HEK293 (cell line): Measurements from ENCODE around the genes XRCC2, DPP6 and PAXIP1.

DNA sequence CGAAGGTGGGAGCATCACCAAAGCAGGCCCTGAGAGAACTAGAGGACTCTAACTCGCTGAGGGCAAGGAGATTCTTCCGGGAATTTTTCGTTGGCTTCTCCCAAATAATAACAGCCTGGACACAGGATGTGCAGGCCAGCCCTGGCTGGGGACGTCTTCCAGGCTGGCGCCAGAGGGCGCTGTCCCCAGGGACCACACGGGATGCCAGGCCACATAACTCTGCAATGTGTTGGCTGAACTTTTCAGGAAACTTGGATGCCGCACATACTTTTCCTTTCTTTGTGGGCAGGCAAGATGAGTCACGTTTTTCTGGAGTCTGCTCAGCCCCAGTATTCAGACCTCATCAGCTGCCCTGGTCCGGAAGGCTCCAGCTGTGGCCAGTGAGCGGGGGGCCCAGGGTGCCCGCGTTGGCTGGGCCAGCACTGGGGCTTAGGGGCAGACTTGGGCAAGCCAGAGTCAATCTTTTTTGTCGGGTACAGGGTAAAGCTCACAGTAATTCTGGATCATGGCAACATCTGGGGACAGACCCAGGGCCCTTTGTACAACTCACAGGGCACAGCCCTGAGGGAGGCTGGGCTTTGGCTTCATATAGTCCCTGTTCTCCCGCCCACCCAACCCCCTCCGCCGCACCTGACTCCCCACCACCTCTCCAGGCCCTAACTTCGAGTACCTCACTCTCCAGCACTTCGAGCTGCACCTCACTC, 122.7 kb downstream of the PRKAG2 start:
- PRO-cap = no peak
- RRBS, 2 experiments = no CpG with 5 or more reads among the region's 20 CpGs

- PRO-cap = no peak
- RRBS, 2 experiments = no CpG with 5 or more reads among the region's 8 CpGs
Observed at GRCh38 chr7:151757040-151757557, 119.8 kb downstream of the PRKAG2 start.

GRCh38 chr7:151789409-151789997, 87.4 kb downstream of the PRKAG2 start:
- PRO-cap = no peak
- RRBS, 2 experiments = 83 to 85% methylated on average over 3 of the region's 10 CpGs

DNA sequence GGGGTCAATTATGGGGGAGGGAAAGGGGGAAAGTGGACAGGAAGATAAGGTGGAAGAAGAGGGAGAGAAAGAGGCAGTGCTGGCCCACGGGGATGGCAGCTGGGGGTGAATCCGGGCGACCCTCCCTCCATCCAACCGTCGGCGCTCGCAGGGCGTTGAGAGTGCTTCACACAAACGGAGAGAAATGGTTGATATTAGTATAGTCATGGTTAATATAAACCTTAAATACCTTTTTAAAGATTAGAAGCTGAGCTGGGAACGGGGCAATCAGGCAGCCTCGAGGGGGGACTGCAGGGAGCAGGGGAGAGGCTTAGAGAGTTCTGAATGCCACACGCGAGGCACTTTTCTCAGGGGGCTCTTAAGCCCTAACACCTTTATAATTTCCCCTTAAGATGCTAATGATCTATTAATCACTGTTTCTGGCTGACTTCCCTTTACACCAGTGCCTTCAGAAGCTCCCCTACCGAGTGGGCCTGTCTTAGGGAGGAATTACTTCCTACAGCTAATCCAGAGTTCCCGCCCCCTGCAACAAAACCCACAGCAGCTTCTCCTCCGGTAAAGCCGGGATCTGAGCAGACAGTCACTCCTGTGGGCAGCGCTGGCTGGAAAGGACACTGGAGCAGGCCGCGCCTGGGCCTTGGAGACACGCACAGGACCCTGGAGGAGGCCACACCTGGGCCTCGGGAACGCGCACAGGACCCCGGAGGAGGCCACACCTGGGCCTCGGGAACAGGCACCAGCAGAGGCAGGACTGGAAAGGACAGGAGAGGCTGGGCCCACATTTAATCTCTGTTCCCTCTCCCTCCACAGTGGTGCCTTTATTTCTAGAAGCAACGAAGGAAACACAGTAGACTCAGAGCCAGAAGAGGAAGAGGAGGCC, 39.3 kb downstream of the PRKAG2 start:
- PRO-cap = no peak
- RRBS, 2 experiments = no CpG with 5 or more reads among the region's 27 CpGs

- PRO-cap = no peak
- RRBS, 2 experiments = no CpG with 5 or more reads among the region's 22 CpGs
Observed at GRCh38 chr7:151844144-151844902, 32.6 kb downstream of the PRKAG2 start.

DNA sequence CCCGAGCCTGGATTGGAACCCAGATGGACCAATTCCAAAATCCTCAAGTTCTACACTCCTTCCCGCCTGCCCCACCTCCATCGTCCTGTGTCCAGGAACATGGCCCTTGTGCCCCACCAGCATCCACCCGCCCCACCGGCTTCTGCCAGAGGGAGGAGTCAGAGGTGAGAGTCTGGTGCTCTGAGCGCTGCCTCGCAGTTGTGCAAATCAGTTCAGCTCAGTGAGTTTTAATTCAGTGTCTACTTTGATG, 26.4 kb downstream of the PRKAG2 start:
- PRO-cap = no peak
- RRBS, 2 experiments = no CpG with 5 or more reads among the region's 7 CpGs

DNA sequence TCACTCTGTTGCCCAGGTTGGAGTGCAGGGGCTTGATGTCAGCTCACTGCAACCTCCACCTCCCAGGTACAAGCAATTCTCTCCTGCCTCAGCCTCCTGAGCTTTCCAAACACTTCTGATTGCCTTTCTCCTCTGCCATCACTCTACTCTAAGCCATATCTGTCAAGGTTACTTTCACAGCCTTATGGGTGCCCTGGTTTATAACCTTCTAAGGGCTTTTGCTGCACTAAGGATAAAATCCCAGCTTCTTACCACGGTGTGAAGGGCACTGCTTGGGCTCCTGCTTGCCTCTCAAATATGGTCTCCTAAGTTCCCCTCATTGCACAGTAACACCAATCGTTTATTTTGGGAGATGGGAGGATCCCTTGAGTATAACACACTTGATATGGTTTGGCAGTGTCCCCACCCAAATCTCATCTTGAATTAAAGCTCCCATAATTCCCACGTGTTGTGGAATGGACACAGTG, 38.5 kb downstream of the KMT2C start:
- PRO-cap = no peak
- RRBS, 2 experiments = no CpG with 5 or more reads among the region's 3 CpGs

GRCh38 chr7:152615162-152615739, 60.7 kb downstream of the XRCC2 start:
- PRO-cap = no peak
- RRBS, 2 experiments = no CpG with 5 or more reads among the region's 12 CpGs

DNA sequence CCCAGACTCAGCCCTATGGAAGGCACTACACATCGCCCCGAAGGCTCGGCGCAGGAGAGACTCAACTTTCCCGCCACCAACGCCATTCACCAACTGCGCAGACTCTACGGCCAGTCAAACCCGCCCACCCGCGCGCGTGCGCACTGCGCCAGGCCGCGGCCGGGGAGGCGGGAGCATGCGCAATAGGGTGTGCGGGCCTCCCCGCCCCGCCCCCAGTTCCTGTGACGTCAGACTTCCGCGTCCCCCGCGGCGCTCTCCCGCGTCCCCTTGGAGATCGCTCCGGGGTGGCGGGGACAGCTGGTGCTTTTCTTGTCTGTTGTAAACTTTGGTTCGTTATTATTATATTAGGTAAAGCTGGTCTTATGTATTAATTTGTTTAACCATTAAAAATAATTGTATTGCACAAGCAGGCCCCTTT, at the start of gene XRCC2:
Gene XRCC2, minus strand, starts transcription at position 95 of the 418 bp plus-strand sequence.
- PRO-cap = bidirectional peak, plus-strand start at position 286 of the sequence, minus-strand start at position 95 of the sequence
- RRBS, 2 experiments = 2% methylated on average over 6 of the region's 35 CpGs; no CpG with 5 or more reads in 1 of the 2 experiments

GRCh38 chr7:152989723-152990058, 230.1 kb downstream of the ACTR3B start:
- PRO-cap = no peak
- RRBS, 2 experiments = no CpG with 5 or more reads among the region's 2 CpGs

GRCh38 chr7:154051942-154052822, at the start of gene DPP6:
DPP6 (plus strand) TSS chr7:154052398.
- PRO-cap = no peak
- RRBS, 2 experiments = 16 to 51% methylated on average over 9 of the region's 73 CpGs

DNA sequence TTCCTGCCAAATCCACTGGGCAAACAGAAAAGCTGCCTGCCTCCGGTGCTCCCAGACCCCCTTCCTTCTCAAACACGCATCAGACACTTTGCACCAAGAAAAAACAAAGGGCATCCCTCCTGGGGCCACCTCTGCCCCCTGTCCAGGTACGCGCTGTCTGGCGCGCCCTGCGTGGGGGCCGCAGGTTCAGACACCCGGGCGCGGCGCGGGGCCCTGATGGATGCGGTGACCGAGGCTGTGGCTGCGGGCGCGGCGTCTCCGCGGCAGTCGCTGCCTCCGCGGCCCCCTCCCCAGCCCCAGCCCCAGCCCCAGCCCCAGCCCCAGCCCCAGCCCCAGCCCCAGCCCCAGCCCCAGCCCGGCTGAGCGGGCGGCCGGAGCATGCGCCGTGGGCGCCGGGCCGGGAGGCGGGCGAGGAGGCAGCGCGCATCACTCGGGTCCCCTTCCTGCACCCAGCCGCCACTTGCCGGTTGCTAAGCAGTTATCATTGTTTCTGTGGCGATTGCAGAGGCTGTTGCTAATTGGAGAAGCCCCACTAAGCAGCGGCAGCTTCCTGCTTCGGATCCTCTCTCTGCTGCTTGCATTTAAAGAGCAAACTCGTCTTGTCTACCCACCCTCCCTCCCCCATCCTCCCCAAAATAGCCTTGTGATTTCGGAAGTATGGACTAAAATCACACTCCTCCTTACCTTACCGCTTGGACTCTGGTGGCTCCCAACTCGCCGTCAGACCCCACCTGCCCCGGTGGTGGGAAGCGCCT, 252.7 kb downstream of the DPP6 start:
- PRO-cap = no peak
- RRBS, 2 experiments = 29 to 35% methylated on average over 8 of the region's 50 CpGs

GRCh38 chr7:154927862-154928348, 75.0 kb downstream of the PAXIP1 start:
- PRO-cap = no peak
- RRBS, 2 experiments = no CpG with 5 or more reads among the region's 3 CpGs

DNA sequence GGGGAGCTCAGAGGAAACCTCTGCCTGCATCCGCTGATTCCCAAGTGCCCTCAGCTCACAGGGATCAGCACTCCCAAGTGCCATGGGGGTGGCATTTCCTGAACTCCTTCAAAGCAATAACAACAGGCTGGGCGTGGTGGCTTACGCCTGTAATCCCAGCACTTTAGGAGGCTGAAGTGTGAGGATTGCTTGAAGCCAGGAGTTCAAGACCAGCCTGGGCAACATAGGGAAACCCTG, 74.0 kb downstream of the PAXIP1 start:
- PRO-cap = no peak
- RRBS, 2 experiments = no CpG with 5 or more reads among the region's 3 CpGs

- PRO-cap = bidirectional peak, plus-strand start at chr7:155002709, minus-strand start at chr7:155002745; bidirectional peak, plus-strand start at chr7:155002903, minus-strand start at chr7:155002911; bidirectional peak, plus-strand start at chr7:155003523, minus-strand start at chr7:155003061
- RRBS, 2 experiments = 2 to 3% methylated on average over 34 of the region's 105 CpGs
Observed at GRCh38 chr7:155002606-155003253, at the start of gene PAXIP1. PAXIP1 (minus strand) TSS chr7:155003124.

DNA sequence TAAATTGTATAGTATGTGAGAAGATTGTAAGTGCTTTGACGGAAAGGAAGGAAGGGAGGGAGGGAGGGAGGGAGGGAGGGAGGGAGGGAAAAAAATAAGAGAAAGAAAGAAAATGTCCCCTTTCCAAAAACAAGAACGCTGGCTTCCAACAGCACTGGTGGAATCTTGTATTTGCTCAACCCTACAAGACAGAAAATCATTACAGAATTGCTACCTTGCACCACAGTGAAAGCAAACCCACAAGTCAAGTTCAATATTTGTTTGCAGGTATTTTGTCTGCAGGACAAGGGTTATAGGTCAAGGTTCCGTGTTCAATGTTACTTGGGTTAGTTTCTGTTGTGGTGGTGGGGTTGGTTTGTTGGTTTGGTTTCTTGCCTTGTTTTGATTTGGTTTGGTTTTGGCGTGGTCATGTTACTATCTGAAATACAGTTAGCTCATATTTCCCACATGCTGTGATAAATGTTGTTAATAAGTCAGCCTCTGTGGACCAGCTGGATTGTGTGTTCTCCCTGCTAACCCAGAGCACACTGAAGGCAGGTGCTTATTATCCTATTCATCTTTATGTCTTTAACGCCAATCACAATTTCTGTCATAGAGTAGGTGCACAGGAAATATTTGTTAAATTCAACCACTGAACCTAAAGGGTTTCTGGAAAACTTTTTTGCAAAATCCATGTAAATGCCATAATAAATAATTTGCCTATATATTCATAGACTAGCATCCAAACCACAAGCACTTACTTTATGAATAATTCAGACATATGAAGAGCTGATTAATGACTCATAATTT, 75.6 kb upstream of the INSIG1 start:
- PRO-cap = no peak
- RRBS, 2 experiments = no CpG with 5 or more reads among the region's 5 CpGs

DNA sequence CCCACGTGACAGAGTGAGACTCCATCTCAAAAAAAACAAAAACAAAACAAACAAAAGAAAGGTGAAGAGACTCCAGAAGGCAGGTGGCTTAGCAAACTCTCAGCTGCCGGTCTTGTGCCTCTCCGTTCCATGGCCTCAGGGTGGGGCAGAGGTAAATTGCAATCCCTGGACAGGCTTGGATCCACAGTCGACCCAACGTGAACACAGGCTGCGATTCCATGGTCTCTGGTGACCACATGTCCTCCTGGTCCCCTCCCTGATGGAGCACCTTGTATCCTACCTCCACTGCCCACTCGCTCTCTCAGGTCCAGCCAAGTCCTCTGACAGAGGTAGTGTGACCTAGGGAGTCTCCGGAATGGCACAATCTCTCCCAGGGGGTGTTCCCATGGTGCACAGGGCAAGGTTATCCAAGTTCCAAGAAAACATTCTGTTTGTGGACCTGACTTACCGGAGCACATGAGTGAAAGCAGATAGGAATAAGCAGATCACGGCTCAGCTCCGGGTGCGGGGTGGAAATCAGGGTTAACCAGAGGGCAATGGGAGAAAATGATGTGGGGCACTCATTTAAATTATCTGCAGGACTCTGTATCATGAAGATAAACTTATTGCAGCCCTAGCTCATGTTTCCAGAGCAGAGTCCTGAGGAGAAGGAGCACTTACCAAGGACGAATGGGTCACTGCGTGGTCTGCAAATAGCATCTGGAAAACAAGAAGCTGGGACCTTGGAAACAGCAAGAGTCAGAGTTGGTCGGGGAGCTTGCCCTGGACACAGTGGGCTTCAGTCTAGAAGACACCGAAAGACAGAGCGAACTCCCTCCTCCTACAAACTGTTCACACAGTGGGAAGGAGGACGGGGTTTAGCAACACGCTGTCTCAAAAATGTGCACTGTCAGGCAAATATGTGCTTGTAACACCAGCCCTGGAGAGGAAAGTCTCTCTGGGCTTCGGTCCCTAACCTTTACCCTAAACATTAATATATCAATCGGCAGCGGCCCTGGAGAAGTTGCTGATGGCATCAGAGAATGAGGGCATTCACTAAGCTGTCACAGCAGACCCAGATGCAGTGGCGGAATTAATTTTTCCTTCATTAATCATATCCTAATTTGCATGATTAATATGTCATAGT, 45.7 kb upstream of the INSIG1 start:
- PRO-cap = no peak
- RRBS, 2 experiments = 71 to 100% methylated on average over 1 to 3 of the region's 23 CpGs

GRCh38 chr7:155296657-155297345, 877 bp upstream of the INSIG1 start:
- PRO-cap = bidirectional peak, plus-strand start at chr7:155297190, minus-strand start at chr7:155297134
- RRBS, 2 experiments = no CpG with 5 or more reads among the region's 37 CpGs

DNA sequence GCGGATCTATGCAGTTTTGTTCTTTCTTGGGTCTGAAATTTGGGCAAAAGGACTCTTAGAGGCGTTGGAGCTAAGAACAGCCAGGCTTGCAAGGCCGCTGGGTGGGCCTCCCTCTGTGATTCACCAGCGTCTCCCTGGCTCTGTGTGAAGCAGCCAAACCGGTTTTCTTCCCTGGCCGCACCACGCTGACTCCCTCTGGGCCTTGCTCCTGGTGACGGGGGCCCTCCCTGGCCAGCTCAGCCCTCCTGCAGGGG, 109.7 kb upstream of the SHH start:
- PRO-cap = no peak
- RRBS, 2 experiments = no CpG with 5 or more reads among the region's 8 CpGs

GRCh38 chr7:155950998-155951340, 138.7 kb upstream of the SHH start:
- PRO-cap = no peak
- RRBS, 2 experiments = no CpG with 5 or more reads among the region's 9 CpGs